ENCODE results near the gene IRAG2.

DNA sequence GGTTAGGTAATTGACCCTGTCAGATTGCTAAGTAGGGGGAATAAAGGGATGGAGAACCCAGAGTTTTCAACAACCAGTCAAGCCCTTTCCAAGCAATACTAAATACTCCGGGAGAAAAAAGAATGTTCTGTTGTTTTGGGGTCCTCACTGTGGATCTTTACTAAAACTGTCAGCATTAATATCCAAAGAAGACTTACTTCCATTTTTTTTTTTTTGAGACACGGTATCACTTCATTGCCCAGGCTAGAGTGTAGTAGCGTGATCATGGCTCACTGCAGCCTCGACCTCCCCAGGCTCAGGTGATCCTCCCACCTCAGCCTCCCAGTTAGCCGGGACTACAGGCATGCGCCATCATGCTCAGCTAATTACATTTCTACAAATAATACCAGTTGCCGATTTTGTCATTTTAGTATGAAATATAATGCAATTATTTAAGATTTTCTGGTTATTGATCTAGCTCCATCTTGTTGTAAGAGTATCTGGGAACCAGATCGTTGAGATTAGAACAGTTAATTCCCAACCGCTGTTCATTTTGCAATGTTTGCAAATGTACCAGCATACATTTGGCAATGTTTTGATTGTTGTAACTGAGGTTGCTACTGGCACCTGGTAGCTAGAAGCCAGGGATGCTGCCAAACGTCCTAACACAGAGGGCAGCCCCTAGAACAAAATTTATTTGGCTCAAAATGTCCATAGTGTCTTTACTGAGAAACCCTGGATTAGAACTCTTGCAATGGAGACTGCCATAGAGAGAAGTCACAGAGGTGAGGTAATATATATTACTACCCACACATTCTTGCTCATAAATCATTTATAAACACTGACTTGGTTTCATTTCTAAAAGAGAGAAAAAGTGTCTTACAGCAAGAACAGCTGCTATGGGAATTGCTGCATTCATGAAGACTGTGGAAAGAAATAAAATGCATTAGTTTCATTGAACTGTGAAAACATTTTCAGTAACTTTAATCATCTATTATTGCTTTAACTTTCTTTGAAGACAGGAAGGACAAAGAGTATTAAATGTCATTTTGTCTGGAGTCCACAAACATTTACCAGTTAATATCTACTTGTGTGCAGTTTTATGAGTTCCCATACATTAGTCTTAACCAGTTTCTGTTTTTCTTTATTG is 46.4 kb downstream of the ABCC9 start:
- RRBS = no CpG with 5 or more reads among the region's 10 CpGs

- RRBS = no CpG with 5 or more reads among the region's 9 CpGs
These were observed 2.5 kb downstream of the CMAS start for GRCh38 chr12:22048196-22049146.

- RRBS = no CpG with 5 or more reads among the region's 31 CpGs
These were observed 900 bp downstream of the C2CD5 start for GRCh38 chr12:22543190-22544093.

DNA sequence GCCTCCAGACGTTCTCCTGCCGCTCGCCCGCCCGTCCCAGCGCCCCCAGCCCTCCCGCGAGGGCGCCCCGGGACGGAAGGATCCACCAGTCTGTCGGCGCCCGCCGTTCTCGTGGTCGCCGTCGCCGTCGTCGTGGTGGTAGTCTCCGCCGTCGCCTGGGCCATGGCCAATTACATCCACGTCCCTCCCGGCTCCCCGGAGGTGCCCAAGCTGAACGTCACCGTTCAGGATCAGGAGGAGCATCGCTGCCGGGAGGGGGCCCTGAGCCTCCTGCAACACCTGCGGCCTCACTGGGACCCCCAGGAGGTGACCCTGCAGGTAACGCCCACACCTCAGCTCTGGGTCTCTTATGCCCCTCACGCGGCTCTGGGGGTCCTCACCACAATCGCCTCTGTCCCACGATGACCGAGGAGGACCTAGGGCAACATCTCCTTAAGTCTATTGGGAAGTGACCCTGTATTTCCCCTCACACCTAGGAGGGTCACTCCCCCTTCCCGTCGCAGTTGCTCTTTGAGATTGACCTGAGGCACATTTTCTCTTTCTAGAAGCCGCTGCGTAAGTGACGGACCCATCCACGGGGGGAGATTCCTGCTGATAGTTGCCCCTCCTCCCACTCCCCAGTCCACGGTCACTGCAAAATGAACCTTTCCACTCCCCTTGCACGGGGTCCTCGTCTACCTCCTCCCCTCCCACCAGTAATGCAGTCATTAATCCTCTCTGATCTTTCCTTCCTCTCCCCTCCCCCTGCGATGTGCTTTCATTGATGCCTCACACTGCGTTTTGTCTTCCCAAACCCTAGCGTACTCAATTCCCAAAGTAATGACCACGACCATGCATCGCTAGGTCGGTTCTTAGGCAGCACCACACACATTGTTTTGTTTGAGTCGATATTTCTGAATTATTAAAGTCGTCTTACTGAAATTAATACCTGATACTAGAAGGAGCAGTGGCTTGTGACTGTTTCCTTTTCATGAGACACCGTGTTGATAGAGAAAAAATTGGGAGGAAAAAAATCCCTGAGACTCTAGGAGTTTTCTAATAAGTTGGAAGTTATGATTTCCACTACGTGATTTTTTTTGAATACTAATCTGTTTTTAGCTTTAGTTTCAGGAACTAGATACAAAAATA is 662 bp downstream of the ETNK1 start:
- RRBS = 1% methylated on average over 11 of the region's 58 CpGs

- RRBS = no CpG with 5 or more reads among the region's 1 CpG
These were observed 15.8 kb downstream of the ETNK1 start for GRCh38 chr12:22640728-22641215.

- RRBS = no CpG with 5 or more reads among the region's 3 CpGs
These were observed 150.7 kb upstream of the SOX5 start for GRCh38 chr12:24100016-24100744.

GRCh38 chr12:24230025-24230672 is 280.7 kb upstream of the SOX5 start:
- RRBS = no CpG with 5 or more reads among the region's 9 CpGs

- RRBS = no CpG with 5 or more reads among the region's 6 CpGs
These were observed 132.6 kb downstream of the BCAT1 start for GRCh38 chr12:24815970-24816959.

GRCh38 chr12:24951908-24952261 is 3.0 kb upstream of the BCAT1 start:
- RRBS = no CpG with 5 or more reads among the region's 5 CpGs

- RRBS = no CpG with 5 or more reads among the region's 13 CpGs
These were observed at the start of gene IRAG2 for GRCh38 chr12:25052161-25053281. Gene IRAG2 (plus strand): TSS chr12:25052706.

- RRBS = no CpG with 5 or more reads among the region's 2 CpGs
These were observed 8.6 kb downstream of the DNAI7 start for GRCh38 chr12:25186275-25186796.

DNA sequence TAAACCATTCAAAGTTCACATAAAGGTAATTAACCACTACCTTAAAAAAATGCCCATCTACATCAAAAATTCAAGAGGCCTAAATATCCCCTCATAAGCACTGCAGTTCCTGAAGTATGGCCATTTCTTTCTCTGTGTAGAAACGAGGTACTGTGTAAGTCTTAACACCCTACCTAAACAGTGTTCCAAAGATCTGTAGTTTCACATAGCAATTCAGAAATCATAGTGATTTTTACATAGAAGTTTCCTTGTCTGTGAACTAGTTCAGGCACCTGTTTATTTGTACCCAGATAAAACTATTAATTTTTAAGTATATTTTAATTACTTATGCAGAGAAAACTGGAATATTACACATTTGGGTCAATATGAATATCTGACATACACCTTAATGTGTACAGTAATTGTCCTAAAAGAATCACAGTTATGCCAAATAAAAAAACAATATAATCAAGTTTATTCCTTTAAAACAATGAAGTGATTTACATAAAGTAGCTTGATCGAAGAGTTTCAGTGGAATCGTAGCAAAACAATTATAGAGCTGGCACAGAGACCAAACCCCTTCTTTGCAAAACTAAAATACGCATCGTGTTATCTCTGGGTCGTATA is 11.6 kb downstream of the ETFRF1 start:
- RRBS = no CpG with 5 or more reads among the region's 6 CpGs

- RRBS = no CpG with 5 or more reads among the region's 34 CpGs
These were observed 64.0 kb downstream of the LMNTD1 start for GRCh38 chr12:25488775-25489723.

- RRBS = no CpG with 5 or more reads among the region's 7 CpGs
These were observed 56.1 kb downstream of the LMNTD1 start for GRCh38 chr12:25497046-25497401.

DNA sequence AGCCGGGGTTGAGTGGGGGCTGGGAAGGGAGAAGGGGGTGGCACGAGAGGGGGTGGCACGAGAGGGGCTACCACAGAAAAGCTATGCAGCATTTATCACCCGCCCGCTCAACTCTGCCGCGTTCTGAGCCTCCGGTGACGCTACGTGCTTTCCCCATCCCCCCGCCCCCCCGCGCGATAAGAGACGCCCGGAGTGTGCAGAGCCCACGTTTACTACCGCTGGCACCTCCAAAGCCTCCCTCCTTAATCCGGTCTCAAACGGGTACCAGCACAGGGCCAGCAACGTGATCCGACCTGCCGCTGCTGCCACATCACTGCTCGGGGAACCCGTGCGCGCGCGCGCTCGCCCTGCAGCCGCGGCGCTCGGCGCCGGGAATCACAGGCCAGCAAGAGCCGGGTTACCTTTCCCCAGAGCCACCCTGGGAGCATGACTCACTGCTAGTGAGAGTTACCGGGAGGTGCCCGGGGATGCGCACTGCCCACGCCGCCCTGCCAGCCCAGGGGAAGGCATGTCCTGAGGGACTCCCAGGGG is 1.0 kb upstream of the BHLHE41 start:
- RRBS = 2% methylated on average over 13 of the region's 43 CpGs

DNA sequence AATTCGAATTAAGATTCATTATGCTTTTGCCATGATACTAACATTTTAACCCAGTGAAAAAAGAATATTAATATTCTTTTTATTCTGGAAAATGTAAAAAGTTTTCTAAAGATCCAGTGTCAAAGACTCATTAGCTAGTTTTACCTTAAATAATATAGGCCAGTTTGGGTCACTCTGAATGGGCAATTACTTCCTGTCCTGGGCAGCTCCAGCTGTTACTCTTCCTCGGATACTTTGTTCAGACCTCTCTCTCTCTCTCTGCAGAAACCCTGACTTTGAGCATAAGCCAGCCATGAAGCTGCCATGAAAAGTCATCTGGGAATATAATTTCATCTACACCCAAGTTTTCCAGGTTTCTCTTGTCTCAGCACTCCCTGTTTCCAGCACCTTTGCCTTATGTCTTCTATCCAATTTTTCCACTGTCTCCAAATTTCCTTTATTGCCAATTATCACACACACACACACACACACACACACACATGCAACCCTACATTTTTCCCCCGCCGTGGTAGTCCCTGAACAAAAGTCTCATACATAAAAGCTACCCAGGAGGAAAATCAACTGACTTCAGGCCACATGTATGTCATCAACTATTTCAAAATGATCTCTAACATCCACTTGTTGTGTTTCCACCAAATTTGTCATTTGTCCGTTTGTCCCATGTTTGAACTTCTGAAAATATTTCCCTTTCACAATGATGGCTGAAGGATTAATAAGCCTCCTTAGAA is 318.1 kb downstream of the SSPN start:
- RRBS = no CpG with 5 or more reads among the region's 5 CpGs

GRCh38 chr12:26556183-26556673 is 276.8 kb downstream of the ITPR2 start:
- RRBS = no CpG with 5 or more reads among the region's 7 CpGs

DNA sequence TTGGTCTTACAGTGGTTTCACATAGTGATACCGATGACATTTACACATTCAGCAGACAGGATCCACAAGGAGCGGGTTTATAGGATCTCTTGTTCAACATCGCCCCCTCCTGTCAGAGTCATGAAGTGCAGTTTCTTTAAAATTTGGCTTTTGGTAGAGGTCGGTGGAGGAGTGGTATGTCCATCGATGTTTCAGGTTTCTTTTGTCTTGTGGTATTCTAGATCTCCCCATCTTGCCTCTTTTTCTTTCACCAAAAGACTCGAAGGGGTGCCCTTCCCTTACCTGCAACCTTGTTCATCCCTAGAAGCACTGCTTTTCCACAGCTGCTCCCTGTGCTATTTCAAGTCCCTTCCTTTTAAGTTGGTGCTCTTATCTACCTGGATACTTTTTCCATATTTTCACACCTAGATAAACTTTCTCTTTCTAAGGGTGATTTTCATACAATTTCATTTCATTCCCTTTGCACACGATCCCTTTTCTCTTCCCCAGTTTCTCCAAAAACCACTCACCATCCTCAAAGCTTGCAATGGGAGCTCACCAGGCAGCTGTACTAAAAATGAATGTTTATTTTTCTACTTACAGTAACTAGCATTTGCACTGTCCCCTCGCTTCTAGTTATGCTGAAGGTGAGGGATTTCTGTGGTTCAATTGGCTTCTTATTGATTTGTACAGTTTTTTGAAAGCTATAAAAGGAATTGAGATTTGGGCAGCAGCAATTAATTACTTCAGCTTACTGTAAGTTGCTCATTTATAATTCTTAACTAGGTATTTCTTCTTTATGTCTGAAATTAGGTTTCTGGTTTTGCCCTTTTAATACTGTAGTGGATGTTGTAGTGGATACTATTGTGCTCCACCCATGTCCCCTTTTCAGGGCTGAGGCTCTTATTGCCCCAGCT is 181.1 kb downstream of the ITPR2 start:
- RRBS = no CpG with 5 or more reads among the region's 8 CpGs

DNA sequence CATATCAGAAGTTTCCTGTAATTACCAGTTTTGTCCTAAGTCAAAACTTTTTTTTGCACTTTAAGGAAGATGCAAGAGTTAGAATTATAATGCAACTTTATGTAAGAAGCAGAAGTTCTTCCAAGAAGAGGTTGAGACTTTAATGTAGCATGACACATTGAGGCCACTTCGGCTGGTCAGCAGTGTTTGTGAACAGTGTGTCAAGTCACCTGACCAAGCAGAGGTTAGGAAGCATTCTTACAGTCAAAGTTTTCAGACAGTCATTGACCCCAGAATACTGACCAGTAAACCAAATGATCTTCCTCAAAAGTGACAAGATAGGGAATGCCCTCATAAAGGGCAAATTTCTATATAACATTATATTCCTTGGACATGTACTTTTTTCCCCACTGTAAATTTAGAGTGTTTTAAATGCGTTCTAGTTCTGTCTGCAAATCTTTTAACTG is 15.2 kb downstream of the FGFR1OP2 start:
- RRBS = no CpG with 5 or more reads among the region's 2 CpGs